ENCODE measurements around the gene NPY2R.

DNA sequence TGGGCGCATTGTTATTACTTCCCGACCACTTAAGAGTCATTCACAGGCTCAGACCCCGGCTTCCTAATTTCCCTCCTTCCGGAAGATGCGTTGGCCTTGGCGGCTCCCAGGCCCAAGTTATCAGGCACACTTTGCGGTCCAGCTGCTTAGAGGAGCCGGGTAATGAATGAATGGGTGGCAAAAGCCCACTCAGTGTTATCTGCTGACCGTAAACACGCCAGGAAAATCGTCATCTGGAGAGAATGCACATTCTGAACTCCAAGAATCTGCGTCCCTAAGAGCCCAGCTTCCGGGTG, 1.5 kb upstream of the SFRP2 start:
- PRO-cap: no peak

- PRO-cap: no peak
Observed at GRCh38 chr4:154490756-154491435, 703 bp downstream of the DCHS2 start.

- PRO-cap: no peak
Observed at GRCh38 chr4:154549583-154550260, 478 bp downstream of the PLRG1 start.

DNA sequence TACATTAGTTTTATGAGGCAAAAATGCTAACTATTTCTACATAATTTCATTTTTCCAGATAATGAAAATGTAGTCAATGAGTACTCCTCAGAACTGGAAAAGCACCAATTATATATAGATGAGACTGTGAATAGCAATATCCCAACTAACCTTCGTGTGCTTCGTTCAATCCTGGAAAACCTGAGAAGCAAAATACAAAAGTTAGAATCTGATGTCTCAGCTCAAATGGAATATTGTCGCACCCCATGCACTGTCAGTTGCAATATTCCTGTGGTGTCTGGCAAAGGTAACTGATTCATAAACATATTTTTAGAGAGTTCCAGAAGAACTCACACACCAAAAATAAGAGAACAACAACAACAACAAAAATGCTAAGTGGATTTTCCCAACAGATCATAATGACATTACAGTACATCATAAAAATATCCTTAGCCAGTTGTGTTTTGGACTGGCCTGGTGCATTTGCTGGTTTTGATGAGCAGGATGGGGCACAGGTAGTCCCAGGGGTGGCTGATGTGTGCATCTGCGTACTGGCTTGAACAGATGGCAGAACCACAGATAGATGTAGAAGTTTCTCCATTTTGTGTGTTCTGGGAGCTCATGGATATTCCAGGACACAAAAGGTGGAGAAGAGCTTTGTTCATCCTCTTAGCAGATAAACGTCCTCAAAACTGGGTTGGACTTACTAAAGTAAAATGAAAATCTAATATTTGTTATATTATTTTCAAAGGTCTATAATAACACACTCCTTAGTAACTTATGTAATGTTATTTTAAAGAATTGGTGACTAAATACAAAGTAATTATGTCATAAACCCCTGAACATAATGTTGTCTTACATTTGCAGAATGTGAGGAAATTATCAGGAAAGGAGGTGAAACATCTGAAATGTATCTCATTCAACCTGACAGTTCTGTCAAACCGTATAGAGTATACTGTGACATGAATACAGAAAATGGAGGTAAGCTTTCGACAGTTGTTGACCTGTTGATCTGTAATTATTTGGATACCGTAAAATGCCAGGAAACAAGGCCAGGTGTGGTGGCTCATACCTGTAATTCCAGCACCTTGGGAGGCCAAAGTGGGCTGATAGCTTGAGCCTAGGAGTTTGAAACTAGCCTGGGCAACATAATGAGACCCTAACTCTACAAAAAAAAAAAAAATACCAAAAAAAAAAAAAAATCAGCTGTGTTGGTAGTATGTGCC, 5.1 kb downstream of the FGB start:
- PRO-cap: no peak

DNA sequence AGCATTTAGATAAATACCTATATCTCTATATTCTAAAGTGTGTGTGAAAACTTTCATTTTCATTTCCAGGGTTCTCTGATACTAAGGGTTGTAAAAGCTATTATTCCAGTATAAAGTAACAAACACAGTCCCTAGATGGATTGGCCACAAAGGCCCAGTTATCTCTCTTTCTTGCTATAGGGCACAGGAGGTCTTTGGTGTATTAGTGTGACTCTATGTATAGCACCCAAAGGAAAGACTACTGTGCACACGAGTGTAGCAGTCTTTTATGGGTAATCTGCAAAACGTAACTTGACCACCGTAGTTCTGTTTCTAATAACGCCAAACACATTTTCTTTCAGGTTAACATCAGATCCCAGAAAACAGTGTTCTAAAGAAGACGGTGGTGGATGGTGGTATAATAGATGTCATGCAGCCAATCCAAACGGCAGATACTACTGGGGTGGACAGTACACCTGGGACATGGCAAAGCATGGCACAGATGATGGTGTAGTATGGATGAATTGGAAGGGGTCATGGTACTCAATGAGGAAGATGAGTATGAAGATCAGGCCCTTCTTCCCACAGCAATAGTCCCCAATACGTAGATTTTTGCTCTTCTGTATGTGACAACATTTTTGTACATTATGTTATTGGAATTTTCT, 7.4 kb downstream of the FGB start:
- PRO-cap: no peak

- PRO-cap: no peak
Observed at GRCh38 chr4:154588718-154589245, 1.8 kb downstream of the FGA start.

GRCh38 chr4:154615508-154615870, 3.0 kb upstream of the FGG start:
- PRO-cap: no peak

DNA sequence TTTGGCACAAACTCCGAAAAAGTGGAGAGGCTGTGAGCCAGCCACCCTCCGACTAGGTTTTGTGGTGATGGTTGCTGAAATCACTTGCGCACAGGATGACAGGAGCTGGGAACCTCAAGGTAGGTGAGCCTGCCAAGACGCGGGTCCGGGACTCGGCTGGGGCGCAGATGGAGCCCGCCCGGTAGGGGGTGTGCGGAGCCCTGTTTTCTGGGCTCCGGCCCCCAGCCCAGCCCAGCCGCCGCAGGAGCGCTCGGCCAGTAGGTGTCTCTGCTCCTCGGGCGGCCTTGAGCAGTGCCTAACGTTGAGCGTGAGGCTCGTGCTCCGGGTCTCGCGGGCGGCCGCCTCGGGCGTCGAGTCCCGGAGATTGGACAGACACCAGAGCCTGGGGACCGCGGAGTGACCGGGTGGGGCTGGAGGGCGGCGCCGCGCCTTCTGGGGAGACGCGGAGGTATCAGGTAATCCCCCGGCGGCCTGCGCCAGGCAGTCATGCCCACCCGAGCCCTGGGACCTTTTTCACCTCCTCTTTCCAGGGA, 14.3 kb upstream of the FGG start:
- PRO-cap: no peak

GRCh38 chr4:154973661-154974181, 192.6 kb downstream of the RBM46 start:
- PRO-cap: no peak

- PRO-cap: no peak
Observed at GRCh38 chr4:155208270-155209244, at the start of gene NPY2R. Gene NPY2R, plus strand, starts transcription at chr4:155208636.

DNA sequence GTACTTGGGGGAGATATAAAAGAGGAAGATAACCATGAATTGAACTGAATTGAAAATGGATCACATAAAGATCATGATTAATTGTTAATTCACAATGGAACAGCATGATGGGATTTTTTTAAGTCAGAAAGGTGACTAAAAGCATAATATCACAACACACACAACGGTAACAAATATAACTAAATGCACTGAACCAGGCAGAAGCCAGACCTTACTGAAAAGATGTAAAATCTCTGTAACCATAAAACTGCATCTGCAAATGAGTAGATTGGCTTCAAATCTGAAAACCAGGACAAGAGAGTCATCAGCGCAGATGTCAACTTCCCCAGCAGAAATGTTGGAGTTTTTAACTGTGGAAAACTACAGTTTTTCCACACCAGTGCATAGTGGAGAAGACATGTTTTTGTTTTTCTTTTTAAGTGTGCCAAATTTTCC, 436 bp upstream of the GUCY1A1 start:
- PRO-cap: no peak

- PRO-cap: no peak
Observed at GRCh38 chr4:156950944-156952119, 20.3 kb downstream of the PDGFC start.

DNA sequence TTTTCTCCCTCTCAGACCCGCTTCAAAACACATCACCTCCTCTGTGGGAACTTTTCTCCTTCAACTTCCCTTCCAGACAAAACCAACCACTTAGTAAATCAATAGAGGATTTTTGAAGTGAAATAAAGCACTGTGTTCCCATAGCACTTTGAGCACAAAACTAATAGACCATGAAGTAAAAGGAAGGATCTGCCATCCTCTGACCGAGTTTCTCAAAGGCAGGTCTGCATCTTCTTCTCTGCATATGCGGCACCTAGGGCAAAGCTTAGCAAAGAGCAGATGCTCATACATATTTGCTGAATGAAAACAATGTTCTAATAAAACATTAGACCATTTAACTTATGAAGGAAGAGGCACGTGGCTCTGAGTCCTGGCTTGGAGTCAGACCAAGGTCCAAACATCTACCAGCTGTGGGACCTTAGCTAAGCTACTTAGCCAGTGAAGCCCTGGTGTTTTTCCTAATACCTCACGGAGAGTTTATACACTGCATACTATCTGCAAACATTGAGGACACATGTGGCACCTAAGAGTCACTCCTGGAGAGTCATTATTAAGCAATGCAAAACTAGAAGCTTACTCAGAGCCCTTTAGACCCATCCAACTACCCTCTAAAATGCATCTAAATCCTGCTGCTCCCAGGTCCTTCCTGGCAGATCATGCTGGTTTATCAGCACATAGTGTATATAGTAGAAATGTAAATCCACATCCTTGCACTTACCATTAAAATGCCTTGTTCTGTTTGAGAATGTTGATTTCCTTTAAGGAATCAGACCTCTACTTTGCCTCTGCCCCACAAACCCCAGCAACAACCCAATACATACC, 9.1 kb downstream of the PDGFC start:
- PRO-cap: no peak

GRCh38 chr4:158020271-158020897, 152.4 kb downstream of the GASK1B start:
- PRO-cap: no peak

DNA sequence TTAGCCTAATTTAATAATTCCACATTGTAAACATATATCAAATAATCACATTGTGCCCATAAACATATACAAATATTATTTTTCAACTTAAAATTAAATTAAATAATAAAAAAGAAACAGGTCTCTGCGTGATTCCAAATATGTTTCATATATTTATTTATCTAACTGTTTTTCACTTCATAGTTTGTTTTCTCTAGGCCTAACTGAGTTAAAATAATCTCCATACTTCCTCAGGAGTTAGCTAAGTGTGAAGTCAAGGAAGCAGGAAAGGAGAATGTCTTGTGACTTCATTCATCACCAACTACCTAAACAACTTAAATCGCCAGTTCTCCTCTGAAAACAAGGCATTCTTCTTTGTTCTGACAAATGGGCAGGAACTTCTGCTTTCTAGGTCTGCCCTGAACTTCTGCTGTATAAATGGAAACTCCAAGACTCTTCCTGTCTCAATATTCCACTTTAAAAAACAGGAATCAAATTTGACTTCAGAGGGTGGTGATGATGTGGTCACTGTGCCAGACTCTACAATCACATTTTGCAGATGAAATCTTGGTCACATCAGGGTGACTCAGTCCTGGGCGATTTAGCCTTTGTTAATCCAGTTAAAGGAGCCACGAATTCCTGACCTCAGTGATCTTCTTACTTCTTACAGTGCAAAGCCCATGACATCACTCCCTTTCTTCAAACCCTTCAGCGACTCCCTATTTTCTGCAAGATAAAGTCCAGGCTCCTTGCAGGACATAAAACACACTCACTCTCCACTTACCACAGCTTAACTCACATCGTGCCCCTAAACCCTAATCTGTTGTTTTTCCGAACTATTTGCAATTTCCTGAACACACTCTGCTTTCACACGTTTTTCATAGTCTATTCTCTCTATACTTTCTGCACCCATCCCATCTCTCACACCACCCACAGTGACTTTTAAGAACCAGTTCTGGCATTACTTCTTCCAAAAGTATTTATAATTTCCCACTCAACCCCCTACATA, 11.3 kb downstream of the GASK1B start:
- PRO-cap: no peak

DNA sequence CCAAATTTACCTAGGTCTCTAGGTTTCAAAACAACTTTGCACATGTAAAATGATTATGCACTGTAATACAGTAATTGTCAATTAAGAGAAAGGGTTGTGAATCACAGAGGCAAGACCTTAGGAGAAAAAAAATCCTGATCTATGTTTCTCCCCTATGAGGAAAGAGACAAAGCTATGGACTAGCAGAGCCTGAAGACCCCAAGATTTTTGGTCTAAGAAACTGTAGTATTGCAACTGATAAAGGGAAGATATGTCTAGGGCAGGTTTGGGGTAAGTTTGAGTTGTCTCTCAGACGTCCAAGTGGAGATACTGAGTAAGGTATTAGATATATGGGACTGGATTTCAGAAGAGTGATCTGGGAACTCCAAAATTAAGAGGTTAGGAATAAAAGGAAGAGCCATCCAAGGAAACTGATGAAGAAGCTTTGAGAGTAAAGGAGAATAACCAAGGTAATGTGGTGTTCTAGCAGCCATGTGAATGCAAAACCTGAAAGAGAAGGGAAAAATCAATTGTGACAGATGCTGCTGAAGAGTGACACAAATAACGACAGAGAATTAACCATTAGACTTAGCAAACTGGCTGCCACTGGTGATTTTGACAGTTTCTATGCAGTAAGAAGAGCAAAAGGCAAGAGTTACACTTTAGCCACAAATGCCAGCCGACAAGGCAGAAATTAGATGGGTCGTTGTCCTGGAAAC, 13.3 kb upstream of the TMEM144 start:
- PRO-cap: no peak

GRCh38 chr4:158686223-158686818, 14.2 kb downstream of the ETFDH start:
- PRO-cap: no peak

- PRO-cap: no peak
Observed at GRCh38 chr4:158715340-158715738, 7.9 kb downstream of the PPID start.

- PRO-cap: no peak
Observed at GRCh38 chr4:158778071-158778476, 9.2 kb downstream of the FNIP2 start.

DNA sequence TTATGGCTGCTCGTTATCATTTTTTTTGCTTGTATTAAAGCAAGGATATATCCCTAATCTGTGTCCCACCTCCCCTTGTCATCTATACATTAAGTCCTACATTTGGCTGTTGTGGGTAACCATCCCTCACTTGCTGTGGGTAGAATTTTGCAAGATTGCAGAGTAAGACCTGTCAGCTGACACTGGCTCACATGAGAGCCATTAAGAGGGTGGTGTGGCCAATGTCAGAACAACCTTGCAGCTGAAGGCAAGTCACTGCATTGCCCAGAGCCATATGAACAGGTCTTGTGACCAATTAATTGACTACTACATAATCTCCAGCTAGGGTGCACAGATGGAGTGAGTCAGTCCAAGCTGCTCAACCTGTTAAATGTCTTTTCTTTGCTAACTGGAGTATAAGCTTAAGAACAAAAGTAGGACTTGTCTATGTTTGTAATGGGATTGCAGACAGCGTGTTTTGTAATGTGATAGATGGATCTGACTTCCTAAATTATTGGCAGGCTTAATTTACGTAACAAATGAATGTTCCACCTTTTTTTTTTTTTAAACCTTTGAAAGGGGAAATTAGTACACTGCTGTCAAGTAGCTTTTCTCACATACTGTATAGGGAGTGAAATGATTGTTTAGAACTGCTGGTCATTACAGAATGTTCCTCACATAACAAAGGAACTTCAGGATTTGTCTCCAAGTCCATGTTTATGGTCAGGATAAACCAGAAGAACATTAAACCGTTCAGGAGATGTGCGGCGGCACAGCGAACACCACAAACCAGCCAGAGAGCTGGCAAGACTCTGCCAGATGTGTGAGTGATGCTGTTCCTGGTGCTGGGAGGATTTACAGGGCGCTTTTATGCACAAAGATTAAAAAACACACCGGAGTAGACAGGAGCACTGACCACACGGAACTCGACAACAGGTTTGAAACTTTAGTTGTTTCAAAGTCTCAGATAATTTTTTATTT, 37.0 kb downstream of the FNIP2 start:
- PRO-cap: no peak

Measured in A673 (cell line).